RPMI7951 (cell line): ENCODE data around the genes HNRNPCL1, PRAMEF2, PRAMEF8 and LRRC38.

- RAMPAGE, long total RNA: no peak
Observed at GRCh38 chr1:12181294-12181763, 14.5 kb downstream of the TNFRSF1B start.

GRCh38 chr1:12193891-12194472 is 27.2 kb downstream of the TNFRSF1B start:
- RAMPAGE, long total RNA: no peak

DNA sequence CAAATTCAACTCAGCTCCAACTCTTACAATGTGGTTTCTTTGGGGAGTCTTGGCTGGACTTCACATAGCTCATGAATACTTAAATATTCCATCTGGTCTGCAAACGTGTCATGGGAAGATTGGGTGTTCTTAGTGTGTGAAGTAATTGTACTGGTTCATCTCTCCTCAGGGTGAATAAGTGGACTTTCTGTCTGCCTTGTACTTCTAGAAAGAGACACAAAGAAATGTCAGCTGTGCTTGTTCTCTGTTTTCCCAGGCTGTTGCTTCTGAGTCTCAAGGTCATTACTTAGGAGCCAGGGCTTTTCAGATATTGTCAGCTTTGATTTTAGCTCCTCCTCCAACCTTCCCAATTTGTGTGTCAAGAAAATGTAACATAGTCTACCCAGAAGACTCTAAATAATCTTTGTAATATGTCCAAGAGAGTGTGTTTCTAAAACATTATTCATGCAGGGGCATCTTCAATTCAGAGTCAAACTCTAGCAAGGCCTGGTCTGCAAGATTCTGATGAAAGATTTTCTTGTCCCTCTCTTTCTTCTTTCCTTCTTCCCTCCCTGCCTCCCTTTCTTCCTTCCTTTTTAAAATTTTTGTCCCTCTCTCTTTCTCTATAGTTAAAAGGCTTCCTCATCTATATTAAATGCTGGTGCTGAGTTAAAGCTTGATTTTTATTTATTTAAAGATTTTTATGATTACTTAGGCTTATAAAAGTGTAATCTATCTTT is 106.8 kb downstream of the VPS13D start:
- RAMPAGE, long total RNA: no peak

DNA sequence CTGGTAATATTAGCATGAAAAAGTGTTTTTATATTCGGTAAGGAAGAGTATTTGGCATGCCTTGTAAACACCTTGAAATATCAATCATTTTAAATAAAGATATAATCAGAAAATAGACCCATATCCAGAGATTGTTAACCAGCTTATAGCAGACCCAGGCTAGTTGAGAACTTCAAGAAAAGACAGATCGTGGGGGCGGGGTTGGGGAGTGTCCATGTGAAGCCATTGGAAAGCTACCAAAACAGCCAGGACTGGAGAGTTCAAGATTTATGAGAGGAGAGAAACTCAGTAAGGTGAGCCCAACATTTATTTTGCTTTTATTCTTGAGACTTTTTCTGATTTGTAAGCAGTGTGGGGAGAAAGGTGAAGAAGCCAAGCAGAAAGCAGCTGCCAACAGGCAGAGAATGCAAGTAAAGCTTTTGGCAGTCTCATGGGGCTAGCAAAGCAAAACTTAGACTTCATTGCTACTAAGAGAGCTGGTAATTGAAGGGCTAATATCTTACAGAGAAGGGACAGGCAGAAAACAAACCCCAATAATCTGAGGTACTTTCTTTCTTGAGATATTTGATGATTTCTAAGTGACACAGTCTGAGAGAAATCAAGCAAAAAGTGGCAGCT is 179.9 kb downstream of the VPS13D start:
- RAMPAGE, long total RNA: no peak

DNA sequence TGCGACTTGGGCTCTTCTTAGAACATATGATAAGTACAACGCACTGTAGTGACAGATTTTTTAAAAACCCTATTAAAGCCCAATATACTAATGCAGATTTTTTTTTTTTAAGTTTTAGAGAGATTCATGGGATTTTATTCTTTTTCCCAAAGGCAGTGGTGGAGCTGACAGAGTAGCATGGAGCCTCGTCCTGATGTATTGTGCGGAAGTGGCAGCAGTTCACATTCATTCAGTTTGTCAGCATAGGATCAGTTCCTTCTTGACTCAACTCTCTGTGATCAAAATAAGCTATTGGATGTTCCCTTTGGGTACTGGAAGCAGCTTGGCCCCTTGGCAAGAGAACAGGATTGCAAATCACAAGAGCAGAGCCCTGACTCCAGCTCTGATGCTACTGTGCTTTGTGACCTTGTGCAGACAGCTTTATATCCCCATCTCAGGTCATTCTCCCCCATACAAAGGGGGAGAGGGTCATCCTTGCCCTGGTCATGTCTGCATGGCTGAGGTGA is 143.1 kb downstream of the DHRS3 start:
- RAMPAGE, long total RNA: no peak

DNA sequence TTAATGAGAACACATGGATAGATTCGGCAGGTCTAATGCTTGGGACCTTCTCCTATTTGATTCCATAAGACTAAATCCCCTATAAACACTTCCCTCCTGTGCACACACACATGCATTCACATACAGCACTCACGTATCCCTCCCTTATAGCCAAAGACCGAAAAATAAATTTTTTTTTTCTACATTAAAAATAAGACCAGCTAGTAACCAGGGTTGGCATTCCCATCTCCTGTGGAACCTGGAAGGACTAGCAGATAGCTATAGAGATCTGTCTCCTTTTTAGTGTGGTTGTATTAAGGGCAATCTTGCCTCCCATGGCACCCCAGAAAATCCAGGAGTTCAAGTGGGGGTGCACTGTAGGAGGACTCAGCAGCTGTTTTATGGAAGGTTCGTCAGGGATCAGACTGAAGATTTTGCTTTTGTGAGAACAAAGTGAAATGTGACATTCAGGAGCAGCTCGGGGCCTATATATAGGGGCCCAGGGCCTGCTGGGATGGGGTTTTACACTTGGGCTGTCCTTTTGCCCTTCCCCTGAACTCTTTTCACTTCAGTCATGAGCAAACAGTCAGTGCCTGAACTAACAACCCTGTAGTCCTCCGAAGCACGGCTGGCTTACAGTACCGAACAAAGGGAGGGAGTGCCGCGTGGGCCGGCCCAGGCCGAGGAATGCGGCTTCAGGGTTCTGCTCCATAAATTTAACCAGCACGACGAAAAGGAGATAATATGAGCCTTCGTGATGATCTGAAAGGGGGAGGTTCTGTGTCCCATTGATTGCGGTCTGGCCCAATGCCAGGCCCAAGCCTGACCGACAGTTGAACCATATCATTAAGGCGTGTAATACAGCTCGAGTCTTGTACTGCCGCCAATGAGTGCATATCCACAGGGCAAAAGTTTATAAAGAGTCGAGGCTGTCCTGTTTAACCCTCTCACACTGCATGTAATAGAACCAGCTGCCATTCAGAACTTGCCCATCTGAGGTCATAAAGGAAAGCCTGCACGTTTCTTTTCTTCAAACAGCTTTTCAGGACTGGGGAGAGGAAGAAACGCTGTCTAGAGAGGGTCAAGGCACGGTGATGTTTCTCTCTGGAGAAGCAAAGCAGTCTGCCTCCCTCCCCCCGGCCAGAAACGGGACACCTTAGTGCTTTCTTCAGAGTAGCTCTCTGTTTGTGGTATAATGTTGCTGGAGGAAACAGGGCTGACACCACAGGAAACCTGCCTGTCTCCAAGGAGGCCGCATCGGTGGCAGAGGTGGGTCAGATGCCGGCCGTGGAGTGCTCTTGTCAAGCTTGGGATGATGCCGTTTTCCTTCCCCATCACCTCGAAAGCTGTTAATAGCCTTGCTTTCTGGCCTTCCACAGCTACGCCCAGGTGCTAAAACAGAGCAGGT is 139.9 kb downstream of the DHRS3 start:
- RAMPAGE, long total RNA: no peak

- RAMPAGE, long total RNA: no peak
Observed at GRCh38 chr1:12595781-12596438, 22.1 kb downstream of the DHRS3 start.

DNA sequence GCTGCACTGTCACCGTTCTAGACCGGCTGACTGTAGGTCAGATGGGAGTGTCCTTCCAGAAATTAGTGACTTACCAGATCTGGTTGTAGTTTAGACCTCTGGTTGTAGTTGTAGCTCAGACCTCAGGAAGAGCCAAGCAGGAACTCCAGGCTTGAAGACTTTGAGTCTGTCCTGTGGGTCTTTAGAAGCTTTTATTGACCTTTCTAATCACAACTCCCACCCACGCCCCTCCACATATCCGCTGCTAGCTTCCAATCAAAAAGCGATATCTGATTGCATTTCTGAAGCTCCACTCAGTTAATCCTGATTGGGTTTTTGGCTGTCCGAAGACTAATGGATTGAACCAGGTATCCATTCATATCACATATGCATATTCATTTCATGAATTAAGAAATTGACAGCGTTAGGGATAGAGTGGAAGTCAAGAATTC is at the start of gene HNRNPCL1:
TSS of gene HNRNPCL1 (minus strand) at position 114 of the 431 bp plus-strand sequence.
- RAMPAGE, long total RNA: no peak

DNA sequence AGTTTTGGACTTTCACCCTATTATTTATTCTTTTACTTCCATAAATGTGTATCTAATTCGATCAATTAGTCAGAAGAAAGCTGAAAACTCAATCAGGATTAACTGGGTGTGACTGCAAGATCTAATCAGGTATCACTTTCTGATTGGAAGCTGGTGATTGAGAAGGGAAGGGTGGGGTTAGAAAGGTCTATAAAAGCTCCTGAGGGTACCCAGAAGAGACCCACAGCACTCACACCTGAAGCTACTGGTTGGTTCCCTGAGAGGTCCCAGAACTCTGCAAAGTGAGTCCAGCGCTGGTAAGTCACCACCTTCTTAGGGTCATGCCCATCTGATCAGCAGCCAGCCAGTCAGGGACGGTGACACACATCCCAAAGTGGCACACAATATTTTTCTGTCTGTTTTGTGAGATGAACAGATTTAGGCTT is at the start of gene PRAMEF2:
TSS of gene PRAMEF2 (plus strand) at position 235 of the 425 bp plus-strand sequence.
- RAMPAGE, long total RNA: no peak

DNA sequence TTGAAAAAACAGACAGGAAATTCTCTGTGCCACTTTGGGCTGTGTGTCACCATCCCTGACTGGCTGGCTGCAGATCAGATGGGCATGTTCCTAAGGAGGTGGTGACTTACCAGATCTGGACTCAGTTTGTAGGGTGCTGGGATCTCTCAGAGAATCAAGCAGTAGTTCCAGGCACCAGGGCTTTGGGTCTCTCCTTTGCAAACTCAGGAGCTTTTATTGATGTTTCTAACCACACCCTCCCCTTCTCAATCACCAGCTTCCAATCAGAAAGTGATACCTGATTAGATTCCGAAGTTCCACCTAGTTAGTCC is at the start of gene PRAMEF8:
TSS of gene PRAMEF8 (minus strand) at position 151 of the 311 bp plus-strand sequence.
- RAMPAGE, long total RNA: no peak

GRCh38 chr1:13513558-13514280 is at the start of gene LRRC38:
Gene LRRC38, minus strand, starts transcription at chr1:13514003.
- RAMPAGE, long total RNA: no peak

DNA sequence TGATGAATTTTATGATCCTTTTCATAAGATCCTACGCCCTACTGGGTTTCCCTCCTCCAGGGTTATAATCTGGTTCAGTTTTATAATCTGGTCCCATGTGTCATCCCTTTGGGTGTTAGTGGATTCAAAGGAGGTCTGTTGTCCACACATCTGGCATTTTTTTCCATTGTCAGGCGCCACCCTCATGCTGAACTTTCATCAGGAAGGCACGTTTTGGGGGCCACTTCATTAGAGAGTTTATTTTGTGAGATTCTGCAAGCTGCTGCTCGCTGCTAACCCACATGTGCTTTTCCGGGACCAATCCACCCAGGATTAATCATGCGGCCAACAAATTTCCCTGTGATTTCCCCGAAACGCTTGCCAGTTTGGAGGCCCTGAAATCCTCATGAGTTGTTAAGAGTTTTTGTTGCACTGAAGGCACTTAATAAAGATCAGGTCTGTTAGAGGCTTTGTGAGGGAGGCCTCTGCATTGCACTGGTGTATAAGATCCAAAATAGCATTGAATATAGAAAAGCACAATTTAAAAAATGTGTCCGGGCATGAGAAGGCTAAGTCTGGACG is 2.3 kb downstream of the PDPN start:
- RAMPAGE, long total RNA: no peak

- RAMPAGE, long total RNA: no peak
Observed at GRCh38 chr1:13665604-13666187, 34.3 kb upstream of the PRDM2 start.

- RAMPAGE, long total RNA: no peak
Observed at GRCh38 chr1:13700756-13701354, 867 bp downstream of the PRDM2 start.

- RAMPAGE, long total RNA: no peak
Observed at GRCh38 chr1:13726642-13727099, 26.7 kb downstream of the PRDM2 start.

DNA sequence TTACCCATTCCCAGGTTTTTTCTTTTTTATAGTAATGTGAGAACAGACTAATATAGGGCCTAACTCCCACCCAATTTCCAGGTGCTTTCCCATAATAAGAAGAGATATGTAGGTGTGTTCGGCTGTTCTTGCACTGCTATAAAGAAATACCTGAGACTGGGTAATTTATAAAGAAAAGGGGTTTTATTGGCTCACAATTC is 210.6 kb downstream of the PRDM2 start:
- RAMPAGE, long total RNA: no peak

DNA sequence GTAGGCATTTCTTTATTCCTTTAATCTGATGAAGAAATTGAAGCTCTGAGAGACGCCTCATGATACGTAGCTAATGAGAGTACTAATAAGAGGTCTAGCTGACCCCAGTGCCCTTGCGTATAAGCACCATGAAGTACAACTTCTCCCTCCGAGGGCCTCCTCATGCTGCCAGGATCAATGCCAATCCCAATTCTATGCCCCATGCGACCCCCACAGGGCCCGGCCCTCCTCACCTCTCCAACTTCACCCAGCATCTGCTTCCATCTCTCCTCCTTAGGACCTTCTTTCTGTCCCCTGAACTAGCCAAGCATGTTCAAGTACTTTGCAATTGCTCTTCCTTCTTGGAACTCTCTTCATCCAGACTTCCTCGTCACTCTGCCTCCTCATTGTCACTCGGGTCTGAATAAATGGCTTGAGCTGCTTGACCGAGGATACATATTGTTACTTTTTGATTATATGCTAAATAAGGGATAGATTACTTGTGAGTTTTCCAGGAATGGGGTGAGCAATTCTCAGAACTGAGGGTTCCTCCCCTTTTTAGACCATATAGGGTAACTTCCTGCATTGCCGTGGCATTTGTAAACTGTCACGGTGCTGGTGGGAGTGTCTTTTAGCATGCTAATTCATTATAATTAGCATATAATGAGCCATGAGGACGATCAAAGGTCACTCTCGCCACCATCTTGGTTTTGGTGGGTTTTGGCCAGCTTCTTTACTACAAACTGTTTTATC is 179.0 kb downstream of the KAZN start:
- RAMPAGE, long total RNA: no peak

GRCh38 chr1:14911285-14911849 is 242.2 kb upstream of the TMEM51 start:
- RAMPAGE, long total RNA: no peak

DNA sequence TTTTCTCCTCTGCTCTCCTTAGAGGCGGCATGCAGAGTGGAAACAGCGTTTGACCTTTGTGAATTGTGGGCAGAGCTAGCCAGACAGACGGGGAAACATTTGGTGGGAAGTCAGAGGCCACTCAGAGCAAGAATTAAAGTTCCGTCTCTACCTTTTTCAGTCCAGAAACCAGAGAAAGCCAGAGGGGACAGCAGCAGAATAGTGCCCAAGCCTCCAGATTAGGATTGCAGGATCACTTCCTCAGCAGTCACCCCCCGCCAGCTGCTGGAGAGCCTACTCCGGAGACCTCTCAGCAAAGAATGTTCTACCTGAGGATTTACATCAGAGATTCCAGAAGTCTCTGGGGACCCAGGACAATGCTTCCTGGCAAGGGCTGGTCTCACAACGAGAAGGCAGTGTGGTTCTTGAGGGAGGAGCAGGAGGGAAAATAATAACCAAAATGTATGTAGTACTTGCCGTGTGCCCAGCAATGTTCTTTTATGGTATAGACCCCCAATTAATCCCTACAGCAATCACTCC is 210.4 kb upstream of the TMEM51 start:
- RAMPAGE, long total RNA: no peak

- RAMPAGE, long total RNA: no peak
Observed at GRCh38 chr1:15027784-15028242, 125.7 kb upstream of the TMEM51 start.